Hematopoietic multipotent progenitor cell (in vitro differentiated cells): ENCODE data around the gene FGD3.

DNA sequence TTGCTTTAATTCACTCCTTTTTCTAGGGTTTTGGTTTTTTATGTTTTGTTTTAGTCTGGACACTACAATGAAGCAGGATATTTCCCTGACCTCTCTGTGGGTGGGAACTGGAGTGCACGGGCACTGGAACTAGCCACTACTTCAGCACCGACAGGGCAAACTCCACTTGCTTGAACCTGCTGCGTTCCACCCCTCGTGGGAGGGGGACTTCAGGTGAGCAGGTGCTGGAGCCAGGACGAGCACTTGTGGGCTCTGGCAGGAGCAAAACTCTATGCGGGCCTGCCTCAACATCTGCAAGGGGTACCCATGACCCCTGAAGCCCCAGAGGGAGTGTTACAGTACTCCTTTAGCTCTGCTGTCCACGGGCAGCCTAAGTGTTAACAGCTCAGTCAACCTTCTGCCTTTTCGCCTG lies 144.0 kb upstream of the NFIL3 start:
- CAGE, long polyA plus RNA: no peak

DNA sequence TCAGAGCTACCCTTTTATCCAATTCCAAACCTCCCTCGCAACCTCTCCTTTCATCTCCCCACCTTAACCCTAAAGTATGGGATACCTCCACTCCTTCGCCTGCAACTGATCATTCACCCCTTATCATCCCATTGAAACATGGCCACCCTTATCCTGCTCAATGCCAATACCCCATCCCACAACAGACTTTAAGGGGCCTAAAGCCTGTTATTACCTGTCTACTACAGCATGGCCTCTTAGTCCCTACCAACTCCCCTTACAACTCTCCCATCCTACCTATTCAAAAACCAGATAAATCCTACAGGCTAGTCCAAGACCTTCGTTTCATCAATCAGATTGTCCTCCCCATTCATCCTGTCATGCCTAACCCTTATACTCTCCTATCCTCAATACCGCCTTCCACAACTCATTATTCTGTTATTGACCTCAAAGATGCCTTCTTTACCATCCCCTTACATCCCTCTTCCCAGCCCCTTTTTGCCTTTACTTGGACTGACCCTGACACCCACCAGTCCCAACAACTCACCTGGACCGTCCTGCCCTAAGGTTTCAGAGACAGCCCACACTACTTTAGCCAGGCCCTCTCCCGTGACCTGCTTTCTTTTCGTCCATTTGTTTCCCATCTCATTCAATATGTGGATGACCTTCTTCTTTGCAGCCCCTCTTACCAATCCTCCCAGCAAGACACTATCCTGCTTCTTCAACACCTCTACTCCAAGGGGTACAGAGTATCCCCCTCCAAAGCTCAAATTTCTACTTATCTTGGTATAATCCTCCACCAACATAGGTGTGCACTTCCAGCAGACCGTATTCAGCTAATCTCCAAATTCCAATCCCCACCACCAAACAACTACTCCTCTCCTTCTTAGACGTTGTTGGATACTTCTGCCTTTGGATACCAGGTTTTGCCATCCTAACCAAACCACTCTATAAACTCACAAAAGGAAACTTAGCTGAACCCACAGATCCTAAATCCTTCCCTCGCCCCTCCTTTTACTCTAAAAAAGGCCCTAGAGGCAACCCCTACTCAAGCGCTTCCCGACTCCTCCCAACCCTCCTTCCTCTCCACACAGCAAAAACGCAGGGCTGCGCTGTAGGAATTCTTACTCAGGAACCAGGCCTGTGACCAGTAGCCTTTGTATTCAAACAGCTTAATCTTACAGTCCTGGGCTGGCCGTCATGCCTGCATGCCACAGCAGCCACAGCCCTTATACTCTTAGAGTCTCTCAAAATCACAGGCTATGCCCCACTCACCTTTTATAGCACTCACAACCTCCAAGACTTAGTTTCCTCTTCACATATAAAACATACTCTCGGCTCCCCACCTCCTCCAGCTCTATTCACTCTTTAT lies 40.3 kb downstream of the SPTLC1 start:
- CAGE, long polyA plus RNA: start-site peak on the minus strand centred at position 337 of the sequence, 70 bp wide, 11 reads

GRCh38 chr9:92079803-92080398 lies 35.3 kb downstream of the SPTLC1 start:
- CAGE, long polyA plus RNA: no peak

DNA sequence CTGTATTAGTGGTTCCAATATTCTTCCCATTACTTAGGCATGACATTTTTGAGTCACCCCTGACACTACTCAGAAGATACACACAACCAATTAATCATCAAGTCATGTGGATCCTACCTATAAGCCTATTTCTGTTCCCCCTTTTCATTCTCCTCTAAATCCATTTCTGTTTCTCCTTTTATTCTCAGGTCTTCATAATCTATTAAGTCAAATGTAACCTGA lies 693 bp downstream of the IARS1 start:
- CAGE, long polyA plus RNA: no peak

DNA sequence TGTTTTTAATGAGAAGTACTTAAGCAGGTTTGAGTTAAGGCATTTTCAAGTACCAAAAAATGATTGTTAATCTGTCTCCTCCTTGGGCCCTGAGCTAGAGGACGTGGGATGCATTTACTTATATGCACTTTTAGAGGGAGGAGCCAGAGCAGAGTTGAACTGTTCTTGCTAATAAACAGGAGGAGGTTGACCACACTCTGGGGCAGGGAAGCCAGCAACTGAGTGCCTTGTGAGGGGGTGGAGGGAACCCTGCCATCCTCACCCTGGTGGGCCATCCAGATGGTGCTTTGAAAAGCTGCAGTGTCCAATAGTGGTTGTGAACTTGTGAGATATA lies 5.8 kb upstream of the OGN start:
- CAGE, long polyA plus RNA: no peak

DNA sequence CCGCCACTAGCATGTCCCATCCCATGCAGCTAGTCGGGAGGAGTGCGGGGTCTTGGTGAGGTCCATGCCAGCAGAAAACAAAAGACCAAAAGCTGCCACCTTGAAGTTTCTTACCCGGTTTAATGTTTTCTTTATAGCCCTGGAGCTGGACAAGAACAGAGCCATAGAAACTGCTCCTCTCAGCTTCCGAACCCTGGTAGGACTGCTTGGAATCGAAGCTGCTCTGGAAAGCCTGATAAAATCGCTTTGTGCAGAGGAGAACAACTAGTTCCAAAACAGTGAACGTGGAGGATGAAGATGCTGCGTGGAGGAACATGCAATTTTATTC lies 57.1 kb downstream of the IPPK start:
- CAGE, long polyA plus RNA: no peak

GRCh38 chr9:92664699-92665197 lies 5.2 kb downstream of the IPPK start:
- CAGE, long polyA plus RNA: no peak

DNA sequence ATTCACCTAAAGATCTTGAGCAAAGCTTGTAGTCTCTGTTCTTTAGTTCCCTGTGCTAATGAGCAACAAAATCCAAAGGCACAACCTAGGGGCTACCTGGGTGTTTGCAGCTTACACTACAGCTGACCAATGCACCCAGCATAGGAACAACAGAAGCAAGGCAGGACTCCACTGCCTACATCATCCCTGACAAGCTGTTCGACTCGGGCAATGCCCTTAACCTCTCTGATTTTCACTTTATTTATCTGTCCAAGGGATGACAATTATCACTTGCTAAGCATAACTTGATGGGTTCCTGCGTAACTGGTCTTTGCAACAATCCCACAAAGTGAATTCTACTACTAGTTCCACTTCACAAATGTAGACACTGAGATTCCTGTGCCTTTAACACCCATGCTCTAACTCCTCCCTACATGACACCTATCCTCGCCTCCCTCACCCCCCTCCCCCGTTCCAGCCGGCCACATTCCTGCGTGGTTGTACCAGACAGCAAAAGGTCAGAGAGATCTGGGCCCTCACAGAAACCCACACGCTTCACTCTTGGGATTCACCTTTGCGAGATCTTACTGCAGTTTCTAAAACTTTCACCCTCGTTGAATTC lies 1.1 kb downstream of the IPPK start:
- CAGE, long polyA plus RNA: no peak

DNA sequence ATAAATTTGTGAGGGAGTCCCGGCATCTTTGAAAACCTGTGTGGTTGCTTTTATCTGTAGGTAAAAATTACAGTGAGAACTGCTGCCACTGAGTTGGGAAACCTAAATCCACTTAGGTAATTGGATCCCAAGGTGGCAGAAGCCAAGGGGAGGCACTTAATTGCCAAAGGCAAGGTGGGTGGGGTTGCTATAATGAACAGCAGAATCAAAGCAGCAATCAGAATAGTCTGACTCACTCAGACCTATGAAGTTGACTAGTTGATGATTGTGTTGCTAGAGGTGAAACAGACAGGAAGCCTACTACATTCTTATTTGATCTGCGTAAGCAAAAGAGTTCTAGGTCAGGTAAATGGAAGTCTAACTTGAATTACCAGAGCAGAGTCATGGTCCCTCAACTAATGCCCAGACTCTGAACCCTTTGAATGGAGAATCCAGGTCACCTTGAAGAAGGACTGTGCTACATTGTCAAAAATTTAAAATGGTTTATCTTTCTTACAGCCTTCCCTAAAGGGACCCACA lies 17.3 kb upstream of the BICD2 start:
- CAGE, long polyA plus RNA: no peak

DNA sequence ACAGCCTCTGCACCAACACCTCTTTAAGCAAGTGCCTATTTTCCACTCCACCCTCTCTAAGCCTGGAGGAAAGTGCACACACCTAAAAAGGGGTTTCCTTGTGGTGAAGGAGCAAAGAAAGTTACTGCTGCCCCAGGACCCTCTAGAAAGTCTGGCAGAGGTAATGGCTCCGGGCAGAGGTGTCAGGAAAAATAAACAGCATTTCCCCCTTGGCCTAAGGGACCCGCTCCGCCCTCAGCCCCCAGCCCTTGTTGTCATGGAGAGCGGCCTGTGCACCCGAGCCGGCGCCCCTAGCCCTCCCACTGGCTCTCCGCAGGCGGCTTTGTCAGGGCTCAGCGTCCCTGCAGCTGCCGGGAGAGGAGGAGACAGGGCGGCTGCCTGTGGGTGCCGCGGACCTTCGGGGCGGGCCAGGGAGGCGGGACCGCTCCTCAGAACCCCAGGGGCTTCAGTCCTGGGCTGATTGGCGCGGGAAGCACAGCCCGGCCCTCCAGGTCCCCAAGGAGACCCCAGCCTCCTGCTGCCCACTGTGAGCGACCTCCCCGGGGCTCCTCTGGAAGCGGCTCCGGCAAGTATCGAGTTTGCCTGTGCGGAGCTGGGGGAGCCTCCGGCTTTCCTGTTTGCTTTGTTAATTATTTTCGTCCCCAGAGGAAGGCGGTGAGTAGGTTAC lies at the start of gene FGD3:
FGD3 (plus strand) TSS at position 448 of the 667 bp plus-strand sequence.
- CAGE, long polyA plus RNA: no peak

DNA sequence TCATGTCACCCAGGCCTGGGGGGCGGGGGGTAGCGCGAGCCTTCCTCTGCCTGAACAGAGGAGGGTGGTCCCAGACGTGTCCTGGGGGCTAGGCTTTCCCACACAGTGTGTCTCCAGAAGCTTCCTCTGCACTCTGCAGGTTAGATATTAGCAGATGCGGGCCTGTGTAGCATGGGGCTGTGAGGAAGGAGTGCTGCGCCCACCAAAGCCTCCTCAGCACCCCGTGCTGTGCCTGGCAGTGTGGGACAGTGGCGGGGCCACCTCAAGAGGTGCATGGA lies 17.4 kb downstream of the FGD3 start:
- CAGE, long polyA plus RNA: no peak

DNA sequence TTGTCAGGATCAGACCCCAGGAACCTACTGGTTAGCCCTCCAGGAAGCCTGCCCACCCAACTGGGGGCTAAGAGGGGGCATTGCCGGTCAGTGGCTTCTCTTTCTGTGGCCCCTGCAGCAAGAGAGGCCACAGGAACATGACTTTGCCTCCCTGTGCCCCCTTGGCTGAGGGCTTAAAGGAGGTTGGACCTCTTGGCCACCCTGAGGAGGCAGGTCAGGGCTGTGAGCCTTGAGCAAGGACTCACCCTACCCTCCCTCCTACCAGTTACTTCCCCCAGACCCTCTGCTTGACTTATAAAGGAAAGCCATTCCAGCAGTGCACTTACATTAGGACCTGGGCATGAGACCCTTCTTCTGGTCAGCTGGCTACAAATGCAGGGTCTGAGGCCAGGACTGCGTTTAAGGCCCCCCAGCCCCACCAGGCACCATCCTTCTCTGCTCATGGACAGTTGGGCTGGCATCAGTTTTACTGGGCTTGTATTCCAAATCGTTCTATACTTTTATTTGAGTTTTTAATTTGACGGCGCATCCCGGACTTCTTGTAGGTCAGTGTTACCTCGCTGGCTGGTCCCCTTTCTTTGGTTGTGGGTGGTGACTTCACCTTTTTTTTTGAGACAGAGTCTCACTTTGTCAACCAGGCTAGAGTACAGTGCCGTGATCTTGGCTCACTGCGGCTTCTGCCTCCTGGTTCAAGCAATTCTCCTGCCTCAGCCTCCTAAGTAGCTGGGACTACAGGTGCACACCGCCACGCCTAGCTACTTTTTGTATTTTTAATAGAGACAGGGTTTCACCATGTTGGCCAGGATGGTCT lies 5.2 kb downstream of the SUSD3 start:
- CAGE, long polyA plus RNA: no peak

- CAGE, long polyA plus RNA: no peak
These were observed 9.4 kb upstream of the CARD19 start for GRCh38 chr9:93086561-93087088.

DNA sequence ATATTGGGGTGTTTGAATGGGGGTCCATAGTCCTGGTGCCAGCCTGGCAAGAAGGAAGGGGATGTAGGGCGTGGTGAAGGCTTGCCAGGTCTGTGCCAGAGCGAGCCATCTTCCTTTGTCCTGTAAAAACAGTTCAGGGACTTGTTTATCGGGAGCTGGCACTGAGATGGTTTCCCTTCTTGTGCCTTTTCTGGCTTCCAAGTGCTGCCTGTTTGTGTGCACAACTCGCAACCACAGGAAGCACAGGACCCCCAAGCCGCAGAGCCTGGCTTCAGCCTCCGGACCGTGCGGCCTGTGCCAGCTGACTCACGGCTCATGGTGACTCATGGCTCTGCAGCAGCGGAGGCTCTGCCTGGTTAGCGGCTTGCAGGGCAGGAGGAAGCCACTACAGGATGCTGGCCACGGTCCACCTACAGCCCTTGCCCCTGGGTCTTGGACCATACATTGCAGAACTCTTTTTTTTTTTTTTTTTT lies 2.5 kb downstream of the CARD19 start:
- CAGE, long polyA plus RNA: no peak

DNA sequence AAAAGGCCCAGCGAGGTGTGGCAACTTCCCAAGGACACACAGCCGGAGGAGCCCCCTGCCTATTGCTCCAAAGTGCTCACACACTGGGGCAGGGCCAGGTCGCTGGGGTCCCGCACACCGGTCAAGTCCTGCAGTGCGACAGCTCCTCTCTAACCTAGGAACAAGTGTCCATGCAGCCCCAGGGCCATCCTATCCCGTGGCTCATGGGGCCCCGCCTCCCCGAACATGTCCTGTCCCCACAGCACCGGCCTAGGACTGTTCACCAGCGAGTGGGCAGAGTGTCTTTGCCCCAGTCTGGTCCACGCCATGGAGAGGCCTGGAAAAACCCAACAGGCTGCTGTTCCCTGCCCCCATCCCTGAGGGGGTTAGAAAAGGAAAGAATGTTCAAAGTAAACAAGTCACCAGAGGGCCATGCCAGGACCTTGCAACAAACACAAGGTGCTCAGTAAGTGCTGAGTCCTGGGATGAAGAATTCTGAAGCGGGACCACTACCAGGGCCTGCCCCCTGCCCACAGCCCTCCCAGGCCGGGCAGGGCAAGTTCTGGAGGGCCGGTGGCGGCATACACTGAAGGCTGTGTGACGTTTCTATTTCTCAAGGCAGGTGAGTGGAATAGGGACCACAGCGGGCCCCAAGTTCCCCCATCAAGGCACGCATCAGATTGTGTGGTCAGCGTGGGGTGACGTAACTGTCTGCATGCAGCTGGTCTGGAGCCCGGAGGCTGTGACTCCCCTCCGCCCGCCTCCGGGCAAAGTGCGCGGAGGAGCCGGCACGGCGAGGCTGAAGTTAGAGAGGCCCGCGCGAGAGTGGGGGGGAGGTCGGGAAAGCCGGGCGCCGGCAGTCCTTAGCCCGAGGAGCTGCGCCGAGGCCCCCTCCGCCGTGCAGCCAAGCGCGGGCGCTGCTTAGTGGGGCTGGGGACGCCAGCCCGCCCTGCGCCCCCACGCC lies 787 bp downstream of the NINJ1 start:
- CAGE, long polyA plus RNA: no peak

- CAGE, long polyA plus RNA: no peak
These were observed 9.5 kb downstream of the WNK2 start for GRCh38 chr9:93193424-93193757.

GRCh38 chr9:93222859-93223409 lies 39.0 kb downstream of the WNK2 start:
- CAGE, long polyA plus RNA: no peak

- CAGE, long polyA plus RNA: no peak
These were observed 86.1 kb downstream of the WNK2 start for GRCh38 chr9:93269811-93270640.

DNA sequence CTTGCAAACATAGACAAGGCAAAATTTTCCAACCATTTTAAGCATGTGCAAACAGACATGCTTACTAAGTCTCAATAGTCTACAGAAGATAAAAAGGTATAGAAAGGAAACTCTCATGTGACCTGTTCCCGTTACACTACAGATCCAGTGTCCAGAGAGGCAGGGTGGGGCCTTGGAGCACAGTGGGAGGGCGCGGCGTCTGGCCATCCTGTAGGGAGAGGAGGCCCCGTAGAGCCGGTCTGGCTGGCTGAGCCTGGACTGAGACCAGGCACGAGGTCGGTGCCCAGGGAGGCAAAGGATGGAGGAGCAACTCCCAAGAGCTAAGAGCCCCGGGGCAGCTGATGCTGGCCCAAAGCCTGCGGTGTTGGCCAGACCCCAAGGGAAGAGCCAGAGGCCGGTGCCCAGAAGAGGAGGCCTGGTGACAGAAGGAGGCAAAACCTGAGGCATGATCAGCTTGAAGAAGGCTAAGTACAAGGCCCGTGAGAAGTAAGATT lies 109.1 kb upstream of the FAM120A start:
- CAGE, long polyA plus RNA: no peak

- CAGE, long polyA plus RNA: no peak
These were observed 58.0 kb upstream of the PHF2 start for GRCh38 chr9:93518258-93518944.